Parotid gland (tissue), 1 donor: Measurements from ENCODE around the gene NLRX1.

DNA sequence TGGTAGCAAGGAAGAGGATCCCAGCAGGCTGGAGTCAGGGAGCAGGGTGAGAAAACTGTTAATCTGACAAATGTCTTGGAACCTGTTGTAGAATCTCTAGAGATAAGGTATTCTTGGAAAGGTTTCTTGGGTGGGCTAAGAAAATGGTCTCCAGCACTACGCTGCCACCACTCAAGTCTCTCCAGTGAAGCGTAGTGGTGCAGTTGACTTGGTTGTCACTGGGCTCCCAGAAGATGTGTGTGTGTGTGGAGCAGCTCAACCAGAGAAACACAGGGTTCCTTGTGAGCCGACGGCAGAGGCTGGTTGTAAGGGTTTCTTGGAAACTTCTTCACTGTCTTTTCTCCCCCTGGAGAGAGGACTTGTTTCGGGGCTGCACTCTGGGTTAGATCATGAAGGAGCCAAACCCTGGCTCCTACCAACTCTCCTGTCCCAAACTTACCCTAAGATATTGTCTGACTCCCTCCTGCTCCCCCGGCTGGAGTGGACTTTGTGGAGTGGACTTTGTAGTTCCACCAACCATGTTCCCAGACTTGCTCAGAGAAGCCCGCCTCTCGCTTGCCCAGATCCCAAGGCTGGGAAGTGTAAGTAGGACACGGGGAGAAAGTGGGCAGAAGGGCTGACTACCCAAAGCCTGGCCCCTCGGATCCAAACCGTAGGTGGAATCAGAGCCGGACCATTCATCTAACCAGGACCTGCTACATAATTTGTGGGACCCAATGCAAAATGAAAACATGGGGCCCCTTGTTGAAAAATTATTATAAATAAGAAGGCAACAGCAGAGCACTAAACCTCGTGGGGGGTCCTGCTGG, 1.1 kb downstream of the CXCR5 start:
- PRO-cap: no peak

- PRO-cap: bidirectional peak, plus-strand start at chr11:118928301, minus-strand start at chr11:118928212; unidirectional peak, plus-strand start at chr11:118928676; unidirectional peak, plus-strand start at chr11:118928752; bidirectional peak, plus-strand start at chr11:118928918, minus-strand start at chr11:118928863
Observed at GRCh38 chr11:118927752-118929027, 2.5 kb upstream of the BCL9L start.

DNA sequence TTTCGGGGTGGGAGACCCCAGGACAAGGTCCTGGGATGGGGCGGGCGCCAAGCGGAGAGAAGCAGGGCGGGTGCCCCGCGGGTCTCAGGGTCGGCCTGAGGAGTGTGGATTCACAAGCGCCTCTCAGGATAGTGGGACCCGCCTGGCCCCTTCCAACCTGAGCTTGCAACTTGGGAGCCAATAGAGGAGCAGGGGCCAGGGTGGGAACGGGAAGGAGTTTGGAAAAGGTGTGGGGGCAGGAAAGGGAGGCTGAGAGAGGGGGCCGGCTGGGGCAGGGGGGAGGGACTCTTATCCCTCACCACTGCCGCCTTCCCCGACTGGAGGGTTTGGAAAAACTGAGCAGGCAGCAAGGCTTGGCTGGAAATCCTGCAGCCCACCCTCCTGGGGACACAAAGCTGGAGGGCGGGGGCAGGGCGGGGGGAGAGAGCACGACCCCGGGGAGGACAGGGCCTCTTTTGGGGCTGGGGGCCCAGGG, 3.3 kb upstream of the BCL9L start:
- PRO-cap: no peak

DNA sequence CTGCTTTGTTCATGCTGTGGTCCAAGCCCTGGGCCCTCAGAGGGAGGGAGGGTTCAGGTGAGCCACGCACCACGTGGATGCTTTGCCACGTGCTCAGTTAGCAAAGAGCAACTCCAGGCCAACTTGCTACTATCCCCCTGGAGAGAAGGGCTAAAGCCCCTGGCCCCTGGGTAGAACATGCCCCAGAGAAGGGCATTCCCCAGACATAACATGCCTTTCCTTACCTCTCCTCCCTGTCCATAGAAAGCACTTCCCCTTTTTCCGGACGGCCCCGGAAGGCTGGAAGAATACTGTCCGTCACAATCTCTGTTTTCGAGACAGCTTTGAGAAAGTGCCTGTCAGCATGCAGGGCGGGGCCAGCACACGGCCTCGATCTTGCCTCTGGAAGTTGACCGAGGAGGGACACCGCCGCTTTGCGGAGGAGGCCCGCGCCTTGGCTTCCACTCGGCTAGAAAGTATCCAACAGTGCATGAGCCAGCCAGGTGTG, 8.7 kb downstream of the FOXR1 start:
- PRO-cap: no peak

DNA sequence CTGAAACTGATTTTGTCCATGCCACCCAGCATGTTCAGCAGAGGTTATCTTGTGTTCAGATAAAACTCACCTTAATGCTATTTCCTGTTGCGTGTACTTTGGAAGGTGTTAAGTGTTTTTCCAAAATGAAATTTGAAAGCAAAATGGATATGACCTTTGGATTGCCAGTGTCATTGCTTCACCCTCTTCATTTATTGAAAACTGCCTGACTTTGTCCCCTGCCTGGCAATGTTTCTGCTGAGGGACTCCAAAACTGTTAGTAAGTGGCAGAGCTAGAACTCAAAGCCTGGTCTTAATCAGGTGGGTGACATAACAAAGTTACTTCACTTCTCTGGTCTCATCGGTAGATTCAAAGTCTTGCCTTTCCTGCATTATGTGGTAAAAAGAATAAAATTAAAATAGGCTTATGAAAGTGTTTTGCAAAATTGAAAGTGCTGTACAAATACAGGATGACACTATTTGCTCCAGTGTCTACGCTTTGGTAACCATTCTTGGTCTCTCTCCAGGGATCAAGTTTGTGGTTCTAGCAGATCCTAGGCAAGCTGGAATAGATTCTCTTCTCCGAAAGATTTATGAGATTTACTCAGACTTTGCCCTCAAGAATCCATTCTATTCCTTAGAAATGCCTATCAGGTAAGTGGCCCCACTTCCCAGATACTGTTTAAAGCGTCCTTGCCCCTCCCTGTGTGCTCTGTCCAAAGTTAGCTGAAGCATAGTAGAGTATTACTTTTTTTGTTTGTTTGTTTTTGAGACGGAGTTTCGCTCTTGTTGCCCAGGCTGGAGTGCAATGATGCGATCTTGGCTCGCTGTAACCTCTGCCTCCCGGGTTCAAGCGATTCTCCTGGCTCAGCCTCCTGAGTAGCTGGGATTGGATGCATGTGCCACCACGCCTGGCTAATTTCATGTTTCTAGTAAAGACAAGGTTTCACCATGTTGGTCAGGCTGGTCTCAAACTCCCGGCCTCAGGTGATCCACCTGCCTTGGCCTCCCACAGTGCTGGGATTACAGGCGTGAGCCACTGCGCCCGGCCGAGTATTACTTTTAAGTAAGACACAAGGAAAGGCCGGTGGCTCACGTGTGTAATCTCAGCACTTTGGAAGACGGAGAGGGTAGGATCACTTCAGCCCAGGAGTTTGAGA, 3.1 kb downstream of the TRAPPC4 start:
- PRO-cap: no peak

GRCh38 chr11:119029760-119030091, 11.2 kb downstream of the TRAPPC4 start:
- PRO-cap: no peak

DNA sequence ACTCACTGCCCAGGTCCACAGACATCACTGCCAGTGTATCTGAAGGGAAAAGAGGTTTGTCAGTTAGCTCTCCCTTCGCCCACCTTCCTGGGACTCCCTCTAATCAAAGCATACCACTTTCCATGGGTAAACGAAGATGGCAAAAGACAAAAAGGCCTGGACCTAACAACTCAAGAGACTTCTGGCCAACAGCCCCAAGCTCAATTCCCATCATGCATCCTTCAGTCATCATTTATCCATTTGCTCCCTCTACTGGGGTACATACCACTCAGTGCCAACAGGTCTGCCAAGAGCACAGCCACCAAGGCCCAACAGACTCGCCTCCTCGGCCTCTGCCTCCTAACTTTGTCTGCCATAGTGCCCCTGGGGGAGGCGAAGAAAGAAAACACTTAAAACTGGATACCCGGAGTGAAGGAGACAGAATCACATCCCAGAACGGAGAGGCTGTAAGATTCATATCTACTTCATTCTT, 1.2 kb downstream of the HYOU1 start:
- PRO-cap: no peak

DNA sequence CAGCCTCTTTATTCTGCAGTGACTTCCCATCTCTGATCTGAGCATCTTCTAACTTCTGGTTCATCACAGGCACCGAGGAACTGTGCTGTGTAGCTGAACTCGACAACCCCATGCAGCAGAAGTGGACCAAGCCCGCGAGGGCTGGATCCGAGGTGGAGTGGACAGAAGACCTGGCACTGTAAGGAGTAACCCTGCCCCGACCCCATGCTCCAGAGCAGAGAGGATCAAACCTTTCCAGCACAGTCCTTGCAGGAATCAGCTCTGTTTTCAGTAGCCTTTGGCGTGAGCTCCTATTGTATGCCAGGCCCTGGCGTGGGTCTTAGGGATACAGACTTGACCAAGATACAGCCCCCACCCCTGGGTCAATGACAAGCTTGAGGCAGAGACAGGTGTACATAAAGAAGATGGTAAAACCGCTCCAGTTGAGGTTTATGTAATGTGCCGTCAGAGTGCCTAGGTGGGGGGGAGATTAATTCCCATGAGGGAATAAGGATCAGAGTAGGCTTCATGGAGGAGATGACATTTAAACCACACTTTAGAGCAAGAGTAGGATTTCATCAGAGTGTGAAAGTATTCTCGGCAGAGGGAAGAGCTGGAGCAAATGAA, 4.4 kb downstream of the C2CD2L start:
- PRO-cap: no peak

DNA sequence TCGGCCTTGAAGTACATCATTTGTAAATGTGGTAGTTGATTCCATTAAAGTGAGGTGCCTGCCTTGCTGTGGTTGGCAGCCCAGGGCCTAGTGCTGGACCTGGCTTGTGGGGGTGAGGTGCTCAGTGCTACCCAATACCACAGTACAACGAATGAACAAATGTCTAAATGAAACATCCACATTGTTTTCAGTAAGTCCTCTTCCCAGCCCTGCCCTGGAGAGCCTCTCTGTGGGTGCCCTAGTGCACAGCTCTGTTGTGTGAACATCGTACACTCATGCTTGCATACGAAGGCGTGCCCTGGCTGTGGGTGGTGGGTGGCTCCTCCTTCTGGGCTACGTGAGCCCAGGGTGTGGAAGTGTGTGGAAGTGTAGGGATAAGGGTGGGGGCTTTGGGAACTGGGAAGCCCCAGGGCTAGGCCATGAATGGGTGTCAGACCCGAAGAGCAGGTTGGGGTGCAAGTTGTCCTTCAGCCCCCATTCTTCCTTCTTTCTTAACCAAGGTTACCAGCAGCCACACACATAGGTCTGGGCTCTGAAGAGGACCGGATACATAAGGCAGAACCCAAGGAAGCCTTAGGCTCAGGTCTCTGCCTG, 577 bp upstream of the NLRX1 start:
- PRO-cap: no peak

DNA sequence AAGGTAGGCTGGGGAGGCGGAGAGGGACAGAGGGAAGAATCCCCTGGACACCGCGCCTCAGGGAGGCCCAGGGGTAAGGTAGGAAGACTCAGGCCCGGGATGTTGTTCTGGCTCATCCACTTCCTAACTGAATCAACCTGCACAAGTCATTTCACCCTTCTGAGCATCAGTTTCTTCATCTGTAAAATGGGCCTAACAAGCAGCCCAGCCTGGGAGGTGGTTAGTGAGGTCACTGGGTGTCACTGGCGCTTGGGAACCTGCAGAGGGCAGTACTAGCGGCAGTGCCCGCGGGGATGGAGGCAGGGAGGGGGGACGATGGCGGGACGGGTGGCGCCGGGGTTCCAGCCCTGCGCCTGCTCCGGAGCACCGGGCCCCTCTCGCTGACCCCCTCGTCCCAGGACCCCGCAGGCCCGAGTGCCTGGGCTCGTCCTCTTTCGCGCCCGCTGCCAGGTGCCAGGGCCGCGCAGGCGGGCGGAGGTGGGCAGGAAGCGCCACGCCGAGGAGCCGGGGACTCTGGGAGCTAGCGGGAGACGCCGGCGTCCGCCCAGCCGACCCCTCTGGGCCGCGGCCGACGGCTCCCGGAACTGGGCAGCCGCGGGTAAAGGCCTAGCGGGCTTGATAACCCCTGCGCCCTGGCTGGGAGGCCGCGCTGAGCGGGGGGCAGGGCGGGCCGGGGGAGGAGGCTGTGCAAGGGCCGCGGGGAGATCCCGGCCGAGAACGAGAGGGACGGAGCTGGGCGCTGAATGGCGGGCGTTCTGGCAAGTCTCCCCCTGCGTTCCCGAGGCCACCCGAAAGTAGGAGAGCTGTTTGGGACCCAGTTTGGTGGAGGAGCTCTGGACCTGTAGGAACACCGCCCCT, at the start of gene NLRX1:
TSS of gene NLRX1 (plus strand) at position 281 of the 858 bp plus-strand sequence.
- PRO-cap: unidirectional peak, plus-strand start at position 281 of the sequence

DNA sequence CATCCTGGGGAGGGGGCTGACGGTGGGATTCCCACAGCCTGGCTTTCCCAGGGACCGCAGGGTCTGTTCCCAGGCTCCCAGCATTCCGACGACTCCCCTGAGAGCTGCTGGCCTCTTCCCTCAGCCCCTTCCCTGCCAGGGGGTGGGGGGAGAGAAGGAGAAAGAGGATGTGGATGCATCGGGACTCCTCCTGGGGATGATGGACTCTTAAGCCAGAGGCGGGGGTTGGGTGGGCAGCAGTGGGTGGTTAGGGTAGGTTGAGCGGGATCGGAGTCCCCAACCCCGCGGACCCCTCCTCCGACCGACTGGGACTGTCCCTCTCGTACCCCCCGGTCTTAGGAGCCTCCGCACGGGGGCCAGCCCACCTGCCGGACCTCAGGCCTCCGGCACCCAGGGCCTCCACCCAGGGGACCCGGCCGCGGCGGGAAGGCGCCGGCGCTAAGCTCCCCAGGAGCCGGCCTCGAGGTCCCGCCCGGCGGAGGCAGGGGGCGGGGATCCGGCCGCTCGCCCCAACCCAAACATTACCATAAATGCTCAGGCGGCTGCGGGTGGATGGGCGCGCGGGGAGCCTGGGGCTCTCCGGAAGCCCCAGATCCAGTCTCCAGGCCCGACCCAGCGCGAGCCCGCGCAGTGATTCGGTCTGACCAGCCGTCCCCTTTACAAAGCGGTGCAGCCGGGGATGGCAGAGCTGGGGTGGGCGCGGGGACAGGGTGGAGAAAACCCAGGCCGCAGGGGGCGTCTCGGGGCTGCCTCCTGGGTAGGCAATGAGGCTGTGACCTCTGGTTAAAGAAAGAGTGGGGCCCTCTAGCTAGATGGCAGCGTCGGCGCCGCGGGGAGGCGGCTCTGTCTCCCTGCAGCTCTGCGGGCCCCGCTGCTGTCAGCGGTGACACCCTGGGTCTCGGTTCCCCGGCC, 3.9 kb upstream of the MCAM start:
- PRO-cap: bidirectional peak, plus-strand start at position 537 of the sequence, minus-strand start at position 470 of the sequence

GRCh38 chr11:119356075-119357159, 9.9 kb upstream of the MFRP start:
- PRO-cap: no peak

DNA sequence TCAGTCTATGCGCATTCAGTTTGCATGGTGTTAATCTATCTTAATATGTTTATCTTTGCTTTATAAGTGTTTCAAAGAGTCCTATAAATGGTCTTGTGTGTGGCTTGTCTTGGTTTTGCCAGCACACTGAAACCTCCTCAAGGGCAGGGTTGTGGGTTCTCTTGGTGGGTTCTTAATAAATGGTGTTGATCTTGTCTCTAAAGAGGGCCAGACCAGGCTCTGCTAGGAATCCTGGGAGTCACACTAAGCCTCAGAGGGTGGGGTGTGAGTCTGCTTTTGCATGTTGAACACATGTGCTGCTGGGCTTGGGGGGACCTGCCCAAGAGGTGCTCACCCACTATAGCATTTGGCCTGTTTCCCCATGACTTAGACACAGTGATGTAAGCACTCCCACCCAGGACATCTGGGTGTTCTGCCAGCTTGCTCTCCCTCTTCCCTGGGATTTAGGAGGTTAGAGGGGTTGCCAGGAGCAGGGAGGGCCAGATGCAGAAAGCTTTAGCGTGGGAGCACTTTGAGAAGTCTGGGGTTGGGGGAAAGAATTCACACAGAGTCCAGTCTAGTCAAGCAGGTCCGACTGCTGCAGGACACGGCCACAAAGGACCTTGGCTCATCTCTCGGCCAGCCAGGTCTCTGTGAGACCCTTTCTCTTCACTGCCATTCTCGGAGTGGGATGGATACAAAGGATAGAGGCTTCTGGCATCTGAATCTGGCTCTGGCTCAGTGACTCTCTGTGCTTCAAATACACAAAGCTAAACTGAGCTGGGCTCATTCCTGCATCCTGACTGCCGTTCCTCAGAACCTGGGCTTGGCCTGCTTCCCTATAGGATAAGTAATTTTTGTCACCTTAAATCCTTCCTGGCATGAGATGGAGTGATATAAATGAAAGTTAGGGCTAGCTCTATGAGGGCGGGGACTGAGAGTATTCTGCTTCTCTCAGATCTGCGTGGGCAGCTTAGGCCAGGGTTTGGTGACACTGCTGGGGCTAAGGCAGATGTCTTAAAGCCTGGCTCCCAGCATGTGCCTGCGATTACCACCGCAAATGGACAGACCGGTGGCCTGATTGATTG, 14.7 kb downstream of the USP2 start:
- PRO-cap: no peak

DNA sequence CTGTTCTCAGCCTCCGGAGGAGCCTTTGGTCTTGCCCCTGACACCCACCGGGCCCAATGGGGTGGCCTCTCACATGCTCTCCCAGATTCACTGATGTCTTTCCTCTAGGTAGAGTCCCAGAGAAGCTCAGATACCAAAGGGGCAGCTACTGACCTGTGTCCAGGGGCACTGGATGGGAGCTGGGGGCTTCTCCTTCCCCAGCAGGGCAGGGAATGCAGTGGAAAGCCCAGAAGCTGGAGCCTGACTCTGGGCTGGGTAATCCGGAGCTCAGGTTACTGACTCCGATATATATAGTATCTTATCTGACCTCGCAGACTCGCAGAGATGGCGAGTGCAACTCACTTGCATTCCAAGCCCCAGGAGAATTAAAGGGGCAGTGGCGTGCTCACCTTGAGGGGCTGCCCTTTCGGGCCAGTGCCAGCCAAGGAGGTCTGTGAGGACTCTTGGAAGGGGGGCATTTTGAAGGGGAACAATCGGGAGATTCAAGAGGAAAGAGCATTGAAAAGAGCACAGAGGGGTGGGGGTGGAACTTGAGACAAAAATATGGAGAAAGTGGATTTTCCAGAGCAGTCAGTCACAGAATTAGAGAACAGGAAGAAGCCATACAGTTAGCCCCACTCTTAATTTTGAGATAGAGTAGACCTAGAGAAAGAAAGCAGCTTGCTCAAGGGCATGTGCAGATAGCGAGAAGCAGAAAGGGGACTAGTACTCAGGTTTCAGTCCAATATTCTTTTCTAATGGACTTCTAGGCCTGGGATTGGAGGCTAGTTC, 2.5 kb downstream of the USP2 start:
- PRO-cap: no peak

DNA sequence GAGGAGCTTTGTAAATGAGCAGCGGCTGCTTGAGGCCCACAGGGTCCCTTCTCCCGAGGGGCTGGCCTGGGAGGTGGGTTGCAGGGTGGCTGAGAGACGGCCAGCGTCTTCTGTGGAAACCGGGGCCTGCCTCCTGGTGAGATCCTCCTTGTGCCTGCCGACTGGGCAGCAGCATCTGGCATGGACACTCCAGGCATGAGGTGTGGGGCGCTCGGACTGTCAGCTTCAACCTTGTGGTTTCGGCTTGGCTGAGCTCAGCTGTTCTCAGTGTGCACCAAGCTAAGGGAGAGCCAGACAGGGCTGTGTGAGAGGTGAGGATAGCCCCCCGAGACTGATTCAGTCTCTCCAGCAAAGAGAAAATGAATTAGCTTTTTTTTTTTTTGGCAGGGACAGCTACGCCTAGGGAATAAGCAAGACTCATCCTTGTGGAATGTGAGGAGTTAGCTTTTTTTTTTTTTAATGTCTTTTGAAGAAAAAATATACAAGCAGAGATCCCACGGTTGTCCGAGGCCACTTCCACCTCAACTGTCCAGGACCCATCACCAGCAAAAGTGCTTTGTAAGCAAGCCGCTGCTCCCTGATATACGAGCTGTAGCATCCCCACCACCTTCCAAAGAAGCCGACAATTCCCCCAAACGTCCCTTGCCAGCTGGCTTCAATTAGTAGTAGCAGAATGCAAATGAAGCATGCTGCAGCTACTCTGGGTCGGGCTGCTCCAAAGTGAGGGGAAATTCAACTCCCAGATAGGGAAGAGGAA, 9.6 kb upstream of the THY1 start:
- PRO-cap: no peak

DNA sequence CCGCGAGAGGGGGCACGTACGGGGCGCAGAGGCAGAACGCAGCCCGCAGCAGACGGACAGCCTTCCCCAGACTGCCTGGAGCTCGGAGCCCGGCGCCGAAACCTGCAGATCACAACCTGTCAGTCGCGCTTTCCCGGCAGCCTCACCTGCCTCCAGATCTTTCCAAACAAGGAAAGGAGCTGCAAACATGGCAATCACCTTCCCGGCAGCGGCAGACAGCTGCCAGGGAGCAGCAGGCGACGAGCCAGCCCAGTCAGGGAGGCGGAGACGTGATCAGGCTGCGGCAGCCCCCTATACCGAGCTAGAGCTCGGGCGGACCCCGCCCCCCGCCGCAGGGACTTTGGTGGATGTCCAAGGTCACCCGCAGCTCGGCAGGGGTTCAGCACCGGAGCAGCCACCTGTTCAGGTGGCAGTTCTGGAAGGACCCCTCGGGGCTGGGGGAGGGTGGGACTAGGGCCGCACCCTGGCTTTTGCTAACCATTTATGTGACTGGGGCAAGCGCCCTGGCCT, 143.9 kb downstream of the NECTIN1 start:
- PRO-cap: no peak

DNA sequence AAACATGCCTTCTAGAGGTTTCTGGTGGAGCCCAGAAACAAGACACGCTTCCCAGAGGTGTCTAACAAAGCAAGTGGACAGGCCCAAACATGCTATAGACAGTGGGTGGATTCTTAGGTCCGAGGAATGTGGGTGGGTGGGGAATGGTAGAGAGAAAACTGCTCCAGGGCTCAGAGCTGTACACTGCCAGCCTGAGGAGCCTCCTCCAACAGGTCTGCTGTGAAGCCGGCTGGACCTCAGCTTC, 116.7 kb upstream of the NECTIN1 start:
- PRO-cap: no peak

- PRO-cap: no peak
Observed at GRCh38 chr11:119907981-119908384, 179.0 kb upstream of the NECTIN1 start.

GRCh38 chr11:120068131-120068494, 69.8 kb downstream of the TRIM29 start:
- PRO-cap: no peak

GRCh38 chr11:120121226-120122451, 16.3 kb downstream of the TRIM29 start:
- PRO-cap: no peak